Measurements from ENCODE around the genes SAPCD2, SLC34A3, ENTPD8 and ZMYND19.

DNA sequence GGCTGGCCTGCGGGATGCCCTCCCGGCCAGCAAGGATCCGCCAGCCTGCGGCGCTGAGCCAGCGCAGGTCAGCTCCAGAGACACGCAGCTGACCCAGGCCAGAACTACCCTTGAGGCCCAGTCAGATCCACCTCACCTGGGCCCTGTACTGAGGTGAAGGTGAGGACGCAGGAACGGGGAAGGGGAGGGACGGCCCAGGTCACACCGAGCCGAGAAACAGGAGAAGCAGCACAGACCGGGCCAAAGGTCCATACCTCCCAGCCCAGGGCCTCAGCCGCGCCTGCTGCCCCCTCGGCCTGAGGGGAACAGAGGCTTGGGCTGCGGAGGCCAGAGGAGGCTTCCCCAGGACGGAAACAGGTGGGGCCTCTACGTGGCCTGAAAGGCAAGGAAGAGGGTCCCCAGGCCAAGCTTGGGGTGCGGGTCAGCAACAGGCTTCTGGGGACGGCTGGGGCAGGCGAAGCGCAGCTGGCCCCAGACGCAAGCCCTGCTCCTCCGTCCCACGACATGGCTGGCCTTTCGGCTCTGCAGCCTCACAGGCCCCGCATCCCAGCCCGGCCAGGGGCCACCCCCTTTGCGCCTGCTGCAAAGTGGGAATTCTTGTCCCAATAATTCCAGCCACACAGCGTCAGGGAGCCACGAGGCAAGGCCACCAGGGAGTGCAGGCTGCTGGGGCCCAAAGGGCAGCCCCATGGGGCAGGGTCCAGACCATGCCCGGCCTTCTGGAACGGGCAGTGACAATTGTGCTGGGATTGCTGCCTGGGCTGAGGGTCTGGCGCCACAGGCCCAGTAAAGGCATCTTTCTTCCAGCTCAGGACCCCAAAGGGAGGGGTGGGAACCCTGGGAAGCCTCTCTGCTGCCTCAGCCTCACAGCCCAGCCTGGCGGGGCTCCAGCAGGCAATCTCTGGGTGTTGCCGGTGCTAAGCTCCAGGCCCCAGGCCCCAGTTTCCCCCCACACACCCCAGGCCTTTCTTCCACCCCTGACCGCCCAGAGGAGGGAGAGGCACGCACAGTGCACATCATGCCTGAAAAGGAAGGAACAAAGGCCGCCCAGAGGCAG lies 1.0 kb upstream of the ENTPD2 start:
- PRO-cap = no peak

DNA sequence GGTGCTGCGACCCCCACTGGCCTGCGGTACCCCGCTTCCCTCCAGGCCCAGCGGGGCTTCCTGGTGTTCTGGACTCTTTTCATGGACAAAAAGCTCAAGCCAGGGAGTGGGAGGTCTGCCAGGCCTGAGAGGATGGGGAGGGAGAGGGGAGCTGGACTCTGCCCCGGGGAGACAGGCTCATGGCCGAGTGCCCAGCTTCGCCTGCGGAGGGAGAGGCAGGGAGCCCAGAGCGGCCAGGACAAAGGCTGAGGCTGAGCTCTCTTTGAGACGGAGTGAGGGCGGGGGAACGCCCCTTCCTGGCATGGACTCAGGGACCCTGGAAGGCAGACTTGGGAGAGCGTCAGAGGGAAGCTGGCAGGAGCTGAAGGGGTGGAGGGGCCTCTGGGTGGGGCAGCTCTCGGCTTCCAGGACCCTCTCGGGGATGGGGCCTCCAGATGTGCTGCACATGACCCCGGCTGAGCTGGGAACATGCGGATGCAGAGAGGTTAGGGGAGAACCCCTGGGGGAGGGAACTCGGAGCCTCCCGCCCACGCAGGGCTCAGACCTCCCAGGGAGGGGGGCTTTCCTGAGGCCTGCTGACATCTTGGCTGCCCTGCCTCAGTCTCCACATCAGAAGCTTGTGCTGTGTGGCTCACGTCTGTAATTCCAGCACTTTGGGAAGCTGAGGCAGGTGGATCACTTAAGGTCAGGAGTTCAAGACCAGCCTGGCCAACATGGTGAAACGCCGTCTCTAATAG lies 1.9 kb upstream of the ENTPD2 start:
- PRO-cap = no peak

- PRO-cap = bidirectional peak, plus-strand start at chr9:137070350, minus-strand start at chr9:137070349; bidirectional peak, plus-strand start at chr9:137070703, minus-strand start at chr9:137070554
Observed at GRCh38 chr9:137070190-137070981, at the start of gene SAPCD2. SAPCD2 (minus strand) TSS chr9:137070557.

GRCh38 chr9:137116531-137117495 lies 2.3 kb upstream of the DPP7 start:
- PRO-cap = no peak

DNA sequence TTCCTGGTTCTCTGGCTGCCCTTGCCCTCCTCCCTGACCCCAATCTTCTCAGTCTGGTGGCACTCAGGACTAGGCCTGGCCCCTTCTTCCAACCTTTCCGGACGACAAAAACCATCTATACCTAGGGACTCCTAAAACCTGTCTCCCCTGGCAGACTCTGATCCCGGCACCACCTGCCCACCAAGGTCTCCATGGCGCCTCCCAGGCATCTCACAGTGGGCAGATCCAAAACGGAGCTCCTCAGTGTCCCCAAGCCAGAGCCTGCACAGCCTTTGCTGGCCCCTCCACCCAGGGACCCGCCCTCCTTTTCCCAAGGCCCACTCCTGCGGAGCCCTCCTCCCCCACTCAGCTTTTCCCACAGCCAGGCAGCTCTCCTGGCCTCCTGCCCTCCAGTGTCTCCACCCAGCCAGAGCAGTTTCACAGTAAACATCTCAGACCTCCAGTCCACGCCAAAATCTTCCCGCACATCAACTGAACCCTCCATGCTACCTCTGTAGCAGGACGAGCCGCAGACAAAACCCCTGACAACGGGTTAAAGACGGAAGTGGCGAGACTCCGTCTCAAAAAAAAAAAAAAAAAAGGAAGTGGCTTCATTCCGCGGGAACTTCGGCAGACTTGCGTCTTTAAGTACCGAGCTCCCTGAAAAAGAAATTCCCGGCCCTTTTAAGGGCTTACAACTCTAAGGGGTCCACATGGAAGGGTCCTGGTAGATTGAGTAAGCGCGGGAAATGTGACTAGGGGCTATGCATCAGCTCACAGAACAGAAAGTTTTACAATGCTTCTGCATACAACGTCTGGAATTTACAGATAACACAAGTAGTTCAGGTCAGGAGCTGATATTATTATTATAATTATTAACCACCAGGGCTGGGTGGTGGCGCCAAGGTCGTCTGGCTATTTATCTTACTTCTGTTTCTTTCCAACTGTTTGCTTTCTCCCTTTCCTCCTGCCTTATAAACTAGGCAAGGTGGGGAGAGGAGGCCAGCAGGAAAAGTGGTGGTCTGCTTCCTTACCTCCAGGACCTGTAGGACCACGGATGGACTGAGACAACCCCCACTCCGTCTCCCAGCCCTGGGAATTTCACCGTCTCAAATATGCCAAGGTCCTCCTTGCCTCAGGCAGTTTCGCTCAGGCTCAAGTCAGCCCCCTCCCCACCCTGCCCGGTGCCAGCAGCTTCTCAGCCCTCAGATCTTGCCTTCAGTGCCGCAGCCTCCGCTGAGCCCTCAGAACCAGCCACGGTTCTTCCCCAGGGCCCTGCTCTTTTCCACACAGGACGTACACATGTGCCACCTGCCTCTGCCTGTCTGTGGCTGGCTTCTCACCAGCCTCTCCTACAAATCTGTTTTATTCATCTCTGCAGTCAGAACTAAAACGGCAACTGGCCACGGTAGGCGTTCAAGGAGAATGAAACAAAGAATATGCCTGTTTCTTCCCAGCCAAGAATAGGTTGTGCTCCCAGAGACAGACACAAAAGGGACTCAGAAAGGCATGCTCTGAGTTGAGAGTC lies 11.3 kb upstream of the GRIN1 start:
- PRO-cap = no peak

DNA sequence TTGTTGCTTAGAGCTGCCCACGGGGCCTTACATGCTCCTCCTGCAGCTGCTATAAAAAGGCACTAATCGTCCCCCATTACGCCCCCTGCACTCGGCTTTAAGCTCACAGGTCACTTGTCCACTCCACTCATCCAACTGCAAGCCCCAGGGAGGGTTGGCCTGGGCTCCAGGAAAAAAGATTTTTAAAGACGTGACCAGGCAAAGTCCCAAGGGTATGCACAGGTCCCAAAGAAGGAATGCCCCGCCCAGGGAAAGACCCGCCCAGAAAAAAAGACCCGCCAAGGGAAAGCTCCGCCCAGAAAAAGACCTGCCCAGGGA lies 11.1 kb downstream of the GRIN1 start:
- PRO-cap = no peak

- PRO-cap = no peak
Observed at GRCh38 chr9:137162891-137163684, 6.8 kb downstream of the LRRC26 start.

- PRO-cap = no peak
Observed at GRCh38 chr9:137172807-137173140, 918 bp upstream of the TMEM210 start.

GRCh38 chr9:137221364-137222165 lies 475 bp downstream of the RNF208 start:
- PRO-cap = no peak

GRCh38 chr9:137230042-137231067 lies at the start of gene SLC34A3:
SLC34A3 (plus strand) TSS chr9:137230901.
- PRO-cap = no peak

DNA sequence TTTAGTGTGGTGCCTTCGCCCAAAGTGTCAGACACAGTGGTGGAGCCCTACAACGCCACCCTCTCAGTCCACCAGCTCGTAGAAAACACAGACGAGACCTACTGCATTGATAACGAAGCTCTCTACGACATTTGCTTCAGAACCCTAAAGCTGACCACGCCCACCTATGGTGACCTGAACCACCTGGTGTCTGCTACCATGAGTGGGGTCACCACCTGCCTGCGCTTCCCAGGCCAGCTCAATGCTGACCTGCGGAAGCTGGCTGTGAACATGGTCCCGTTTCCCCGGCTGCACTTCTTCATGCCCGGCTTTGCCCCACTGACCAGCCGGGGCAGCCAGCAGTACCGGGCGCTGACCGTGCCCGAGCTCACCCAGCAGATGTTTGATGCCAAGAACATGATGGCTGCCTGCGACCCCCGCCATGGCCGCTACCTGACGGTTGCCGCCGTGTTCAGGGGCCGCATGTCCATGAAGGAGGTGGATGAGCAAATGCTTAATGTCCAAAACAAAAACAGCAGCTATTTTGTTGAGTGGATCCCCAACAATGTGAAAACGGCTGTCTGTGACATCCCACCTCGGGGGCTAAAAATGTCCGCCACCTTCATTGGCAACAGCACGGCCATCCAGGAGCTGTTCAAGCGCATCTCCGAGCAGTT lies 1.8 kb downstream of the TUBB4B start:
- PRO-cap = no peak

GRCh38 chr9:137295069-137295691 lies 6.9 kb downstream of the NRARP start:
- PRO-cap = bidirectional peak, plus-strand start at chr9:137295547, minus-strand start at chr9:137295520

DNA sequence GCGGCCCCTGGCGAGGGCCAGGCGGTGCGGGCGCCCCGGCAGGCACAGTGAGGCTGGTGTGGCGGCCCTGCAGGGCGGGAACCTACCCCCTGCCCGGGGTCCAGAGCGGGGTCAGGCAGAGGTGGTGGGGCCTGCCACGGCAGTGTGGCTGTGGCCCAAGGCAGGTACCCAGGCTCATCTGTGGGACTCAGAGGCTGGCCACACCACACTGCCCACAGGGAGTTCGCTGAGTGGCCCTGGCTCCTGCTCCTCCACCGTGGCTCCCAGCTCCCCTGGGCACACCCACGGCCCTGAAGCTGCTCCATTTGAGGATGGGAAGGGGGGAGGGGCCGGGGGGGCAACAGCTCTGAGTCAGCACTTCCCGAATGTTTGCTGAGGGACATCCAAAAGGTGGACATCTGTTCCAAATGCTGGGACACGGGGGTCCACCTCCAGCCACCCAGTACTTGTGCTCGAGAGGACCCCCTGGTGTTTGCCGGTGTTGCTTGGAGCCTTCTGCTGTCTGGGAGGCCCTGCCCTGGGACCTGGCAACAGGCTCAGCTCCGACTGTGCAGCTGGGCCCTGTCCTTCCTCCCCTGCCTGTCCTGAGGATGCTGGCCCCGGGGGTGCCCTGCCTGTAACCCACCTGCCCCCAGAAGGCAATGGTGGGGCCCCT lies 2.4 kb upstream of the NRARP start:
- PRO-cap = no peak

DNA sequence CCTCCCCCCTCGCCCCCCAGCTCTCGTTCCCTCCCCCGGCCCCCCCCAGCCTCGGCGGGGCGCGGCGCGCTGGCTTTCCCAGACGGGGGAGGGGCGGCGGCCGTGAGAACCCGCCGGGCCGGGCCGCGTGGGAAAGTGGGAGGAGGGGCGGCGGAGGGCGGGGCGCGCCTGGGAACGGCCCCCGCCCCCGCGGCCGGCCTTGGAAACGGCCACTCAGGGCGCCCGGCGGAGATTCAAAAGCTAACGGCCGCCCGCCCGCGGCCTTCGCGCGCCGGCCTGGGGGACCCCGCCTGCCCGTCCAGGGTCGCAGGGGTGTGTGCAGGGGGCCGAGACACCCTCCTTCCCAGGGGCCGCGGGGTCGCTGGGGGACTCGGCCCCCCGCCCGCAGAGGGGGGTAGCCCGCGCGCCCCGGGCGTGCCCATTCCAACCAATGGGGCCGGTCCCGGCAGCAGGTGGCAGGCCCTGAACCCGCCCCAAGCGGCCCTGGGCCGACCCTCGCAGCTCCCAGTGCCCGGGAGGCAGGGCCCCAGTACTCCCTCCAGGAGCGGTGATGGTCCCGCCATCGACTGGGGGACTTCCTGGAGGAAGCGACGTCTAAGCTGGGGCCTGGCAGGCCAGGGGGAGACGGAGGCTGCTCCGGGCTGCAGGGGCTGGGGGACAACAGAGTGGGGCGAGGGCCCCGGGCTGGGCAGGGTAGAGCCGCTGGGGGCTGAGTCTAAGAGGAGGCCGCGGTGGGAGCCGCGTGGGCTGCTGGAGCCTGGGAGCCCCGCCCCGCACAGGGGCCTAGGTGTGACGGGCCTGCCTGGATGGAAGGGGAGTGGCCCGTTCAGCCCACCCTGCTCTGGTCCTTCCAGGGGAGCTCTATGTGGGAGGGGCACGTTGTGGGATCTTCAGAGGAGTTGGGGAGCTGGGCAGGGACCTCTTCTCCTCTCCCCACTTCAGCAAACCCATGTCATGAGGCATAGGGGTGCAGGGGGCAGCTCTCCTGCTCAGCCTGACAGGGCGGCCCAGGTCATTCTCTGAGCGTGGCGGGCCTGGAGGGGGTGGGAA lies 14.3 kb upstream of the NRARP start:
- PRO-cap = unidirectional peak, plus-strand start at position 212 of the sequence

GRCh38 chr9:137441179-137442148 lies at the start of gene ENTPD8:
ENTPD8 (minus strand) TSS chr9:137441357.
- PRO-cap = no peak

DNA sequence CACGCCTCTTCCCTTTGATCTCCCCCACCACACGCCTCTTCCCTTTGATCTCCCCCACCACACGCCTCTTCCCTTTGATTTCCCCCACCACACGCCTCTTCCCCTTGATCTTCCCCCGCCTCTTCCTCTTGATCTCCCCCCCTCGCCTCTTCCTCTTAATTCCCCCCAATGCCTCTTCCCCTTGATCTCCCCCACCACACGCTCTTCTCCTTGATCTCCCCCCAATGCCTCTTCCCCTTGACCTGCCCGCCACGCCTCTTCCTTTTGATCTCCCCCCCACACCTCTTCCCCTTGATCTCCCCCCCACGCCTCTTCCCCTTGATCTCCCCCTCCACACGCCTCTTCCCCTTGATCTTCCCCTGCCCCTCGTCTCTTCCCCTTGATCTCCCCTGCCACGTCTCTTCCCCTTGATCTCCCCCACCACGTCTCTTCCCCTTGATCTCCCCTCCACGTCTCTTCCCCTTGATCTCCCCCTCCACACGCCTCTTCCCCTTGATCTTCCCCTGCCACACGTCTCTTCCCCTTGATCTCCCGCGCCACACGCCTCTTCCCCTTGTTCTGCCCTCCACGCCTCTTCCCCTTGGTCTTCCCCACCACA lies 8.4 kb downstream of the NSMF start:
- PRO-cap = no peak

DNA sequence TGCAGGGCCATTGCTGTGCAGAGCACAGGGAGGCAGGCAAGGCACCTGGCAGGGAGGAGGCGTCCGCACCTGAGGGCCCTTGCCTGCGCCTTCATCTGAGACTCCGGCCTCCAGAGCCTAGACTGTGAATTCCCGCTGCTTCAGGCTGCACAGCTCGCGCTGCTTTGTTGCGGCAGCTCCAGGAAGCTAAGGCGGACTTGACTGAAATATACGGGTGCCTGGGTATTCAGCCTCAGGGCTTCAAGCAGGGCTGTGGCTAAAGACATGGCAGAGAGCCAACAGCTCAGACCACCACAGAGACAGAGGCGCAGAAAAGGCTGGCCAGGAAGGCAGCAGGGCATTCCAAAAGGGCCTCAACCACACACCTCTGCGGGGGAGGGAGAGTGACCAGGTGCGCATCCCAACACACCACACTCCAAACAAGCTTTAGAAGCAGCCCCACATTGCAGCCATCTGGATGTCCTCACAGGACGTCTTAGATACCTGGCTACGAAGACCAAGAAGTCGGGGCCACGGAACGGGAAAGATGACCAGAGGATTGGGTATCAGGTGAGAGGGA lies 1.5 kb upstream of the DPH7 start:
- PRO-cap = no peak

DNA sequence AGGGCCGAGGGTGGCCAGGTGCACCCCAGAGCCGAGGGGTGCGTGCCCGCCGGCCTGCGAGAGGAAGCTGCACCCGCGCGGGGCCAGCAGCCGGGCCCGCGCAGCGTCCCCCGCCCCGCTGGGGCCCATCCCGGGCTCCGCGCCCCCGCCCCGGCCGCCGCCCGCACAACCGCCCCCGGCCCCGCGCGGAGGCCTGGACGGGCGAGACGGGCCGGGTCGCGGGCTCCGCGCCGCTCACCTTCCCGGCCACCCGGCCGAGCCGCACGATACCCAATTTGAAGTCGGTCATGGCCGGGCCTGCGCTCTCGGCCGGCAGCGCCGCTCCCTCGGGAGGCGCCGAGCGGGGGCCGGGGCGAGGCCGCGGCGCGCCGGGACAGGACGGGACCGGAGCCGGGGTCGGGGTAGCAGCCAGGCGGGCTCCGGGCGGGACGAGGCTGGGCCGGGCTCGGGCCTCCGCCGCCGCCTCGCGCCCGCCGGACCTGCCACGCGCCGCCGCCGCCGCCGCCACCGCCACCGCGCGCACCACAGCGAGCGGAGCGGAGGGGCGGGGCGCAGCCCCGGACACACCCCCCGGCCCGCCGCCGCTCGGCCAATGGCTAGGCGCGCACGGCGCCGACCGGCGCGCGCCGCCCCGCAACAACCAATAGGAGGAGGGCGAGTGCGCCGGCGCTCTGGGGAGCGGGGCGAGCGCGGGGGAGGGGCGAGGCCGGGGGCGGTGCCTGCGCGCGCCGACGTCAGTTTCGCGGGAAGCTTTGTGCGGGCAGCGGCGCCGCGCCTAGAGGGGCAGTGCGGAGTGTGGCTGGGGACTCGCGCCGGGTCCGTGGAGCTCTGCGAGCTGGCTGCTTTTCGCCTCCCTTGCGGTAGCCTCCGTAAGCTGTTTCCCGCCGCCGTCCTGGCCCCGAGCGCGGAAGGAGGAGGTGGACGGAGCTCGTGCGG lies at the start of gene ZMYND19:
TSS of gene ZMYND19 (minus strand) at position 538 of the 936 bp plus-strand sequence.
- PRO-cap = bidirectional peak, plus-strand start at position 737 of the sequence, minus-strand start at position 526 of the sequence

DNA sequence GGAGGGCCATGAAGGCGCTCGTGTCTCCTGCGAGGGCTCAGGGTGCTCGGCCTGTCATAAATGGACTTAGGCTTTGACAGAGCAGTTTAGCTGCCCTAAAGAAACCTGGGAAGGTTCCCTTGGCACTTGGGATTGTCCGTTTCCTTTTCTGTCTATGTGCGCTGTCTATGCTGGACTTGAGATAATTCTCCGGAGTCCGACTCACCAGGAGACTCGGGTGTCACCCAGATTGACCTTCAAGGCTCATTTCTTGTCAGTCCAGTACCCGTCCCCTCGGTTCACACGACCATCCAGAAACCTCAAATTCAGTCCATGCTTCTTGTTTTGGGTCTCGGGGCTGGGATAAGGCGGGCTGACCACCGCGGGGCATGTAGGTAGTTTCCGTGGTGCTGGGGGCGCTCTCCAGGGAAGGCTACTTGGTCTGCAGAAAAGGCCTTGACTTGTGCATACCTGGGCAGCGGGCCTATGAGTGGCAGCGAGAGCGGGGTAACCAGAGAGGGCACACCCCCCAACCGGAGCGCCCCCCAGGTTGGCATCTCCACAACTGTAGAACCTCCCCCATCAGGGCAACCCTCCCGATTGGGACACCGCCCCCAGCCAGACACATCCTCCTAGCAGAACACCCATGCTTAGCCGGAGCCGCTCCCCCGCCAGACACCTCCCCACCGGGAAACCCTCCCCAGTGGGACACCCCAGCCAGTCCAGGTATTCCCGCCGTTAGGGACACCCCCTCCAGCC lies 907 bp upstream of the EHMT1 start:
- PRO-cap = no peak

DNA sequence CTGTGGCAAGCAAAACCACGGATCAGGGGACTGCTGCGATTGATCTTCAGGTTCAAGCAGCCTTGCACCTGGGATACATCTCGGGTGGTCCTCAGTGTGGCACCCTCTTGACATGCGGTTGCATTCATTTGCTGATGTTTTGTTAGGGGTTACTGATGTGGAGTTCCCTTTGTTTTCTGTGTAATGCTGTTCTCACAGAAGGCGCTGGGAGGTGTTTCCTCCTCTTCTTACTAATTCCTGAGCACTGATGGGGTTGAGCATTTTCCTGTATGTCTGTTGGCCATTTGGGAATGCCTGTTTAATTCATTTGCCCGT lies 60.5 kb downstream of the EHMT1 start:
- PRO-cap = no peak

Measured in A673 (cell line).